ENCODE data around the genes LAMP5 and ANKEF1.

GRCh38 chr20:9330277-9330766 is 184.1 kb upstream of the LAMP5 start:
- PRO-cap, 3 experiments = no peak in any of the 3 experiments
- RAMPAGE, long total RNA = no peak
- RRBS, 2 experiments = no CpG with 5 or more reads among the region's 5 CpGs

DNA sequence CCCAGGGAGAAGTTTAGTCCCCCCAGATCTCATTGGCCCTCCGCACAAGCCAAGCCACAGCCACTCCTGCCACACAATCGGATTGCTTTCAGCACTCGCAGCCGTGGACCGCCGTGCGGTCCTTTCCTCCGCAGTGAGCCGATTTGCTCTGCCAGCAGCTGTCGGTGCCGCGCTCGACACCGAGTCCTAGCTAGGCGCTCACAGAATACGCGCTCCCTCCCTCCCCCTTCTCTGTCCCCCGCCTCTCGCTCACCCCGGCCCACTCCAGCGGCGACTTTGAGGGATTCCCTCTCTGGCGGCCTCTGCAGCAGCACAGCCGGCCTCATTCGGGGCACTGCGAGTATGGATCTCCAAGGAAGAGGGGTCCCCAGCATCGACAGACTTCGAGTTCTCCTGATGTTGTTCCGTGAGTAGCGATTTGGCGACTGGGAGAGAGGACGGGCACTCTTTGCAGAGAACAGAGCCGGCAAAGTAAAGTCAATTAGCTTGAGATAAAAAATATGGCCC is at the start of gene LAMP5:
TSS of gene LAMP5 (plus strand) at position 80 of the 507 bp plus-strand sequence.
- PRO-cap, 3 experiments = no peak in any of the 3 experiments
- RAMPAGE, long total RNA = no peak
- RRBS, 2 experiments = 2 to 4% methylated on average over 6 of the region's 33 CpGs

- PRO-cap, 3 experiments = no peak in any of the 3 experiments
- RAMPAGE, long total RNA = no peak
- RRBS, 2 experiments = no CpG with 5 or more reads among the region's 14 CpGs
These were observed 754 bp downstream of the LAMP5 start for GRCh38 chr20:9515114-9515574.

DNA sequence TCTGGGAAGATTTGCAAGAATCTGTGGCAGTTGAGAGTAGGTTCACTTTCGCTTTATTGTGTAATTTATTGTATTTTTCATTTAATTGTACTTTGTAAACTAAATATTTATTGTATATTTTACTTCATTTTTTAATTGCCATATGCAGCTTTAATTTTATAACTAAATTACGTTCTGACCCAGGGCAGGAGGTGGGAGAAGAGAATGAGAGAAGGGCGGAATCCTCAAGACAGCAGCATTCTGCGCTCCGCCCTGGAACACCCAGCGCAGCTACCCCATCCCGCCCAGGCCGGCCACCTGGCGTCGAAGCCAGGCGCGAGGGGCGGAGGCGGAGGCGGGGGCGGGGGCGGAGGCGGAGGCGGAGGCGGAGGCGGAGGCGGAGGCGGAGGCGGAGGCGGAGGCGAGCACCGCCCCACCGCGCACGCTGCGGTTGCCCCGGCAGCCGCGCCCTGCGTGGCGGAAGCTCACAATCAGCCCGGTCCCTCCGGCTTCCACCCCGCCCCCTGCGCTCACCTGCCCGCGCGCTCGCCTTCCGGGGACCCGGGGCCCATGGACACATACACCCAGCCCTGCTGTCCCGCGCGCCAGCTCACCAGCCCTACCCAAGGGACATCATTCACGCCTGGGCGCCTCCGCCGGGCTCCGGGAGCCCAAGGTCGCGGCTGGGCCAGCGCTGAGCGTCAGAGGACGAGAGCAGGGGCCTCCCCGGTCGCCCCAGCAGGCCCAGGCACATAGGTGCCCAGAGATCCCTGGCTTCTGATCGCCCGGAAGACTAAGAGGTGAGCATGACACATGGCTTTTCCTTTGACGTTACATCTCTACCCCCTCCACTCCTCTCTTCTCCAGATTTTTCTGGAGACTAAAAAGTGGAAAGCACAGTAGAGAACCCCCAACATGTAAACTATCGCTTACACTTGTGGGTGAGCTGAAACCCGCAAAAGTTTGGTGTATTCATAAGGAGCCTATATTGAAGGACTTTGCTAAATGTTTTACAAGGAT is at the start of gene ANKEF1:
TSS of gene ANKEF1 (plus strand) at position 433 of the 999 bp plus-strand sequence.
- PRO-cap, 3 experiments = peak in 1 of 3 experiments; most common plus-strand start position 535 of the sequence (in 1)
- RAMPAGE, long total RNA = start-site peak on the plus strand centred at position 501 of the sequence, 69 bp wide, 7 and 7 reads in 2 replicates
- RRBS, 2 experiments = 3% methylated on average over 29 to 34 of the region's 66 CpGs

- PRO-cap, 3 experiments = peak in 1 of 3 experiments; most common minus-strand start chr20:10218094 (in 1)
- RAMPAGE, long total RNA = no peak
- RRBS, 2 experiments = no CpG with 5 or more reads among the region's 24 CpGs
These were observed 597 bp upstream of the SNAP25 start for GRCh38 chr20:10217948-10218517.

GRCh38 chr20:10311828-10312342 is 93.3 kb downstream of the SNAP25 start:
- PRO-cap, 3 experiments = no peak in any of the 3 experiments
- RAMPAGE, long total RNA = no peak
- RRBS, 2 experiments = no CpG with 5 or more reads among the region's 1 CpG

GRCh38 chr20:10428840-10429895 is 4.9 kb downstream of the MKKS start:
- PRO-cap, 3 experiments = no peak in any of the 3 experiments
- RAMPAGE, long total RNA = no peak
- RRBS, 2 experiments = no CpG with 5 or more reads among the region's 6 CpGs

GRCh38 chr20:10453640-10453880 is 18.5 kb downstream of the SLX4IP start:
- PRO-cap, 3 experiments = no peak in any of the 3 experiments
- RAMPAGE, long total RNA = no peak
- RRBS, 2 experiments = no CpG with 5 or more reads among the region's 2 CpGs

GRCh38 chr20:10523783-10524691 is 88.9 kb downstream of the SLX4IP start:
- PRO-cap, 3 experiments = no peak in any of the 3 experiments
- RAMPAGE, long total RNA = no peak
- RRBS, 2 experiments = no CpG with 5 or more reads among the region's 13 CpGs

DNA sequence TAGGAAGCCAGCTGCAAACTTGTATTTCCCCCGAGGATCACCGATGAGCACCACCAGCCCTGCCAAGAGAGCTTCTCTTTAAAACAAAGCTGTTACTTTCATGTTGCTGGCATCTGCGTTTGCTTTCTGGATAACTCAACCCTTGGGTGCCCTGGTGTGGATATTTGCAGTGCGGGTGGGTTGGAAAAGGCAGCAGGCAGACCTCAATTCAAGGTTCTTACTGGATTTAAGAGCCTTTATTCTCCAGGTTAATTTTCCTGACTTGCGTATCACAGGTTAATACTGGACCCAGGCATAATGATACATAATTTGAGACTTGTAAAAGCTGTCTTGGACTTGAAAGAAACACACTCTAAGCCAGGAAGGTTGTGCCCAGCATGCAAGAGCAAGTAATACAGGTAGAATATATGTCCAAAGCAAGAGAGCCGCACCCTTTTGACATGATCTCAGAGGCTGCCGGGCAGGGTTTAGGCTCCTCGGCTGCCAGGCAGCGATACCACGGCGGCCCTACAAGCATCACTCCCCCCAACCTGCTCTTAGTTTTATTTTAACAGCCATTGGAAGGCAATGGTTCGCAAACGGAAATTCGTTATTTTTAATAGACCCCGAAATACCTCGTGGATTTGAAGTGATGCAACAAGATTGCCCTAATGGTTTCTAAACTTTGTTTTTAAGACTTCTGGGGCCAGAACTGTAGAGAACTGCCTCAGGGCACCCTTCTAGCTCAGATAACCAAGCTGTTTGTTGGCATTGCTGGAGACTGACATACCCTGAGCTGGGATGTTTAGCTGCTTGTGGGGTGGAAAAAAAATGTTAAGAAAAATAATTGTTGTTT is 39.2 kb downstream of the JAG1 start:
- PRO-cap, 3 experiments = no peak in any of the 3 experiments
- RAMPAGE, long total RNA = no peak
- RRBS, 2 experiments = no CpG with 5 or more reads among the region's 16 CpGs

- PRO-cap, 3 experiments = peak in 1 of 3 experiments; most common plus-strand start chr20:10635414 (in 1)
- RAMPAGE, long total RNA = no peak
- RRBS, 2 experiments = no CpG with 5 or more reads among the region's 4 CpGs
These were observed 38.6 kb downstream of the JAG1 start for GRCh38 chr20:10635264-10635580.

DNA sequence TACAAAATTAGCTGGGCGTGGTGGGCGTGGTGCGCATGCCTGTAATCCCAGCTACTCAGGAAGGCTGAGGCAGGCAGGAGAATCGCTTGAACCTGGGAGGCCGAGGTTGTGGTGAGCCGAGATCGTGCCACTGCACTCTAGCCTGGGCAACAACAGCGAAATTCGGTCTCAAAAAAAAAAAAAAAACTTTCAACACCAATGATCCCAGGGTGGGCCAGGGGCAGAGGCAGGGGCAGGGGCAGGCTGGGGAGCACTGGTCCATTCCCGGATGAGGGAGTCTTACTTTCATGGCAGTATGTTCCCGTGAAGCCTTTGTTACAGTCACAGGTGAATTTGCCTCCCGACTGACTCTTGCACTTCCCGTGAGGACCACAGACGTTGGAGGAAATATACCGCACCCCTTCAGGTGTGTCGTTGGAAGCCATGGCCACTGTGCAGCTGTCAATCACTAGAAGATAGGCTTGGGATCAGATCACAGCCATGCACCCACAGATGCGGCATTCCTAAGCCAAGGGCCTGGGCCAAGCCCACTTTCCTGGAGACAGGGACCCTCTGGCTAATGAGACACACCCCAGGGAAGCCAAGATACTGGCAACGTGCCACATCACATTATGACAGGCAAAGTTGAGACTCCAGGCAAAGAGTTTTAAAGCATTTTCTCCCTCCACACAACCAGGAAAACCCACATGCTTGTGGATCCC is 27.0 kb downstream of the JAG1 start:
- PRO-cap, 3 experiments = no peak in any of the 3 experiments
- RAMPAGE, long total RNA = no peak
- RRBS, 2 experiments = no CpG with 5 or more reads among the region's 18 CpGs

GRCh38 chr20:10660055-10661026 is 13.5 kb downstream of the JAG1 start:
- PRO-cap, 3 experiments = no peak in any of the 3 experiments
- RAMPAGE, long total RNA = no peak
- RRBS, 2 experiments = no CpG with 5 or more reads among the region's 24 CpGs

DNA sequence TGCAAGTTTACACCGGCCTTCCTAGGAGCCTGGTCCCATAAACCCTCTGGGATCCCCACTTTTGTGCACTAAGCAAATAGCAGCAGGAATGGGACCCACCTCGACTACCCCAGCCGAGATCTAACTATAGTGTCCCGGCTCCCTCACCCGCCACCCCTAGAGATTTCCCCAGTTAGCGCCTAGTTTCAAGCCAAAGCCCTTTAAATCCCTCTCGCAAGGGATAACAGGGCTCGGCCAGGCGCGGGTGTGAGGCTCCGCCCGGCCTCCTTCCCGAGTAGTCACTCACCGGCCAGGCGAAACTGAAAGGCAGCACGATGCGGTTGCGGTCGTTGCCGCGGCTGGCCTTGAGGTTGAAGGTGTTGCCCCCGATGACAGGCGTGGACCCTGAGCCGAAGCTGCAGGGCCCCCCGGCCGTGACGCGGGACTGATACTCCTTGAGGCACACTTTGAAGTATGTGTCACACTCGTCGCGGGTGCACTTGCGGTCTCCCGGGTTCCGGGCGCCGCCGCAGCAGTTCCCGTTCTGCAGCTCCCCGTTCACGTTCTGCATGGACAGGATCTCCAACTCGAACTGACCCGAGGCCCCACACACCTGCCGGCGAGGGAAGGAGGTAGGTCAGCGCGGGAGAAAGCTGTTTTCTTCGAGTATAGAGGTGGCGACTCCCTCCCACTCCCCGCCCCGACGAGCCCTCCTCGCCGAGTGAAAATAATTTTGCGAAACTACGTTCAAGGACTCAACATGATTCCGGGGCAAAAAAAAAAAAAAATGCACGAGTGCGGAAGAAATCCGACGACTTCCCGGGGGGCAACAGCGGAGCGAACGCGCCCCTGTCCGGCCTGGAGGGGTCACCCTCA is 1.2 kb downstream of the JAG1 start:
- PRO-cap, 3 experiments = peak in 3 of 3 experiments; most common plus-strand start position 461 of the sequence (in 1); most common minus-strand start position 301 of the sequence (in 1)
- RAMPAGE, long total RNA = no peak
- RRBS, 2 experiments = 1 to 2% methylated on average over 35 to 41 of the region's 66 CpGs

- PRO-cap, 3 experiments = no peak in any of the 3 experiments
- RAMPAGE, long total RNA = no peak
- RRBS, 2 experiments = no CpG with 5 or more reads among the region's 6 CpGs
These were observed 37.5 kb upstream of the JAG1 start for GRCh38 chr20:10711195-10711754.

GRCh38 chr20:10863736-10864664 is 190.2 kb upstream of the JAG1 start:
- PRO-cap, 3 experiments = no peak in any of the 3 experiments
- RAMPAGE, long total RNA = no peak
- RRBS, 2 experiments = no CpG with 5 or more reads among the region's 11 CpGs

- PRO-cap, 3 experiments = no peak in any of the 3 experiments
- RAMPAGE, long total RNA = no peak
- RRBS, 2 experiments = no CpG with 5 or more reads among the region's 4 CpGs
These were observed 593.5 kb upstream of the JAG1 start for GRCh38 chr20:11267296-11267767.

DNA sequence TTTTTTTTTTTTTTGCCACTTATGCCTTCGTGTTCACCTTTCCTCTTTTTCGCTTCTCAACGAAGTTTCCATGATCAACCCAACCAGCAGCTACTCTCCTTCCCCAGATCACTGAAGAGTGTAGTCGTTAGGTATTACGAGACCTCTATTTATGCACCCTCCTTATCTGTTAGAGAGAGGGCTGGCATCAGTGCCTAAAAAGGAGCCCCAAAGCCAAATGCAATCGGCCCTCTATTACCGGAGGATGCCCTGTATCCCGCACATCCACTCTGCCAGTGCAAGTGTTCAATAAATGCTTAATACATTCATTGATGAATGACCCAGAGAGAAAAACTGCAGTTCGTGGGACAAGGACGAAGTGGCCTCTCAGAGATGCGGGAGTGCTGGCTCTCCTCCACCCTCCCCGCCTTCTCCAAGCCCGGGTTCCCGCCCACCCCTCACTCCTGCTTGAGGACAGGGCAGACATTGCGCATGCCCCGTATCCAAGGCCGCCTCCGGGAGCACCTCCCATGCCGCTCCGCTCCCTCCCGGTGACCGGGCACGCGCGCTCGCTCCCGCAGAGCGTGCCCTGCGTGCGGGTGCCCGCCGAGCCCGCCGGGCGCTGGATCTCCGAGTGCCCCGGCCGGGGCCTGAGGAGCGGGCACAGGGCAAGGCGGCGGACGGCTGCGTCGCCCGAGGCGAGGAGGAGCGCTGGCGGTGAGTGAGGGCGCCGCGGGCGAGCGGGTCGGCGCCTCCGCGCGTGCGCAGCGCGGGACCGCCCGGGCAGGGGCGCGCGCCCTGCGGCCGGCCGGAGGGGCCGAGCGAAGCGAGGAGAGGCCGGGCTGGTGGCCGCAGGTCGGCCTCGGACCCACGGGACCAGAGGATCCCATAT is 27.2 kb upstream of the BTBD3 start:
- PRO-cap, 3 experiments = peak in 3 of 3 experiments; most common plus-strand start position 633 of the sequence (in 2); most common minus-strand start position 414 of the sequence (in 1)
- RAMPAGE, long total RNA = no peak
- RRBS, 2 experiments = 2% methylated on average over 24 to 28 of the region's 77 CpGs

- PRO-cap, 3 experiments = no peak in any of the 3 experiments
- RAMPAGE, long total RNA = no peak
- RRBS, 2 experiments = no CpG with 5 or more reads among the region's 7 CpGs
These were observed 246.1 kb upstream of the SPTLC3 start for GRCh38 chr20:12762763-12763076.

- PRO-cap, 3 experiments = no peak in any of the 3 experiments
- RAMPAGE, long total RNA = no peak
- RRBS, 2 experiments = no CpG with 5 or more reads among the region's 1 CpG
These were observed 30.9 kb upstream of the SPTLC3 start for GRCh38 chr20:12977957-12978265.

All from skeletal muscle tissue (tissue), 7 donors.